Heart left ventricle (tissue), 7 donors: ENCODE measurements around a stretch of chr2.

GRCh38 chr2:234453281-234453744 lies 43.6 kb downstream of the ARL4C start:
- PRO-cap, 6 experiments, result no peak in any of the 6 experiments
- RAMPAGE, long total RNA, 2 experiments, result no peak in any of the 2 experiments
- RRBS, result no CpG with 5 or more reads among the region's 6 CpGs

GRCh38 chr2:234676174-234676467 lies 179.2 kb upstream of the ARL4C start:
- PRO-cap, 6 experiments, result no peak in any of the 6 experiments
- RAMPAGE, long total RNA, 2 experiments, result no peak in any of the 2 experiments
- RRBS, result no CpG with 5 or more reads among the region's 2 CpGs

GRCh38 chr2:234888326-234888994 lies 63.4 kb upstream of the SH3BP4 start:
- PRO-cap, 6 experiments, result no peak in any of the 6 experiments
- RAMPAGE, long total RNA, 2 experiments, result no peak in any of the 2 experiments
- RRBS, result no CpG with 5 or more reads among the region's 38 CpGs

- PRO-cap, 6 experiments, result peak in 2 of 6 experiments; most common minus-strand start chr2:235031540 (in 2)
- RAMPAGE, long total RNA, 2 experiments, result no peak in any of the 2 experiments
- RRBS, result no CpG with 5 or more reads among the region's 12 CpGs
Measured at GRCh38 chr2:235031306-235031982, 79.6 kb downstream of the SH3BP4 start.

DNA sequence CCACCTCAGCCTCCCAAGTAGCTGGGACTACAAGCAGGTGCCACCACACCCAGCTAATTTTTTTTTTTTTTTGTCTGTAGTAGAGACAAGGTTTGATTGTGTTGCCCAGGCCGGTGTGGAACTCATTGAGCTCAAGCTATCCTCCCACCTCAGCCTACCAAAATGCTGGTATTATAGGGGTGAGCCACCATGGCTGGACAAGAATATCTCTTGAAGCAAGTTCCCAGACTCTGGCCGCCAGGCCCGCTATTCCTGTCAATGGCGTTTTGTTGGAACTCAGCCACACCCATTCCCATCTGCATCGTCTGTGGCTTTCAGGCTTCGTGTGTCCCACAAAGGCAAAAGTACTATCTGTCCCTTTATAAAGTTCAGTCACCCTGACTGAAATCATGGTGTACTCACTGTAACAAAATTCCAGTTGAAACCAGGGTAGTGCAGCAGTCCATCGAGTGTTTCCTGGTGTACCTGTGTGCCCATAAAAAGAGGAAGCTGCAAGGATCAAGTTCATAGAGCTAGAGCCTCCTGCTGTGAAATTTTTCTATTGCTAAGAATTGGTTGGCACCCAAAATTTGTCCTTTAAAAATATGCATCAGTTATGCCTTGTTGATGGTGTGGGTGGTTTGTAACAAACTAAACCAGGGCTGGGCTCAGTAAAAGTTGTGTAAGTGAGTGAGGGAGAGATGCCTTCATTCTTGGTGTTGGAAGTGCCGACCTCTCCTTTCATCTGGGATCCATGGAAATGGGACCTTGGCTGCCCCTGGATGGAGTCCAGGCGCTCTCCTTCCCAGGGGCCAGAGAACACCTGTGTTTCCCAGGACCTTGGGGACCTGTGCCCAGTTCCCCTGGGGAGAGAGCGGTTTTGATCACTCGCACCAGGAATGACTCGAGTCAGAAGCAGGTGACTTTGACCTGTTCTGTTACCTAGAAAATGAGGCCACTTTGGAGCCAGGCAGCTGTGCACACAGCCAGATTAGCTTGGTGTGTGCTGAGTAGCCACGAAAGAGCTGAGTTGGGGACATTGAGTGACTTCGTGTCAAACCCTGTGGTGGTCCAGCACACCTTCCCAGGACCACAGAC lies 97.0 kb downstream of the SH3BP4 start:
- PRO-cap, 6 experiments, result peak in 2 of 6 experiments; most common plus-strand start position 62 of the sequence (in 1); most common minus-strand start position 212 of the sequence (in 1)
- RAMPAGE, long total RNA, 2 experiments, result no peak in any of the 2 experiments
- RRBS, result no CpG with 5 or more reads among the region's 14 CpGs

- PRO-cap, 6 experiments, result no peak in any of the 6 experiments
- RAMPAGE, long total RNA, 2 experiments, result no peak in any of the 2 experiments
- RRBS, result no CpG with 5 or more reads among the region's 17 CpGs
Measured at GRCh38 chr2:235374547-235375031, 119.3 kb upstream of the AGAP1 start.

DNA sequence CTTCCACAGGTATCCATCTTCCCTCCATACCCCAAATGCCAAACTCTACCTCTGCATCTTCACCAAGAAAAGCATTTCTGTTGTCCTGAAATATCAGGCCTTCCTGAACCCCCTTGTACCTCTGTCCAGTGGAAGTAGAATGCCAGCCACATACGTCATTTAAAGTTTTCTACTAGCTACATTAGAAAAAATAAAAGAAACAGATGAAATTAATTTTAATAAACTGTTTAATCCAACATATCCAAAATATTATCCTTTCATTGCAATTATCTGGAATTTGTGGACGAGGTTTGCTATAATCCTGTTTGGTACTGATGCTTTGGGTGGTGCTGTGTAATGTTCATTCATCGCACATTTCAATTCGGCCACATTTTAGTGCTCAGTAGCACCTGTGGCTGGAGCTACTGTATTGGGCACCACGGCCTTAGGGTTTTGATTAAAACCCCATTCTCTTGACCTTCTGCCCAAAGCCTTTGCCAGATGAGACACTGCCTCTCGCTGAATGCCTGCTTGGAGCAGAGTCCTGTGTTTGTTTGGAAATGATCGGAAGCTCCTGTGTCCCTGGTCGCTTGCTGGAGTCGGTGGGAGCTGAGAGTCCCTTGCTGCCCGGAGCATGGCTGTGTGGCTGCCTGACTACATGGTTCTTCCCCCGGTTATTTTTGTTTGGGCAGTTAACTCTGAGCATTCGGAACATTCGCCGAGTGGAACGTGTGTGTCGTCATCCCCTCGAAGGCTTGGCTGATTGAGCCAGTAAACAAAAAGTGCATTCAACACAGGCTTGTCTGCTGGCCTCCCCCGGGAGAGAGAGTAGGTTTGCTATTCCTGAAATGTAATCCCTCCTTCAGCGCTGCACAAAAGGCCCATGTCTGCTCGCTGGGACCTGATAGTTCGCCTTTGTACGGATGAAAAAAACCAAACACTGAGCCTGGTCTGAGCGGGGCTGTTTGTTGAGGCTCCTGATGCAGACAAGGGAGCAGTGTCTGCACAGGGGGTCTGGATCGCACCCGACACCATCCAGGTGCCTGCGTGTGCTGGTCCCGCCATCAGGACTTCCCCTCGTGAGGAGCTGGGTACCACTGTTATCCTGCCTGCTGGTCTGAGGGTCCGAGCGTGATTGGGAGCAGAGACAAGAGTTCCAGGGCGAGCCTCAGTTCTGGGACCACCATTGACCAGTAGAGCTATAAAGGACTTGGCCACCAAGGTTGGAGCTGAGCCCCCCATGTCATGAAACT lies 83.5 kb downstream of the AGAP1 start:
- PRO-cap, 6 experiments, result peak in 2 of 6 experiments; most common minus-strand start position 744 of the sequence (in 2)
- RAMPAGE, long total RNA, 2 experiments, result no peak in any of the 2 experiments
- RRBS, result 19% methylated on average over 2 of the region's 31 CpGs

DNA sequence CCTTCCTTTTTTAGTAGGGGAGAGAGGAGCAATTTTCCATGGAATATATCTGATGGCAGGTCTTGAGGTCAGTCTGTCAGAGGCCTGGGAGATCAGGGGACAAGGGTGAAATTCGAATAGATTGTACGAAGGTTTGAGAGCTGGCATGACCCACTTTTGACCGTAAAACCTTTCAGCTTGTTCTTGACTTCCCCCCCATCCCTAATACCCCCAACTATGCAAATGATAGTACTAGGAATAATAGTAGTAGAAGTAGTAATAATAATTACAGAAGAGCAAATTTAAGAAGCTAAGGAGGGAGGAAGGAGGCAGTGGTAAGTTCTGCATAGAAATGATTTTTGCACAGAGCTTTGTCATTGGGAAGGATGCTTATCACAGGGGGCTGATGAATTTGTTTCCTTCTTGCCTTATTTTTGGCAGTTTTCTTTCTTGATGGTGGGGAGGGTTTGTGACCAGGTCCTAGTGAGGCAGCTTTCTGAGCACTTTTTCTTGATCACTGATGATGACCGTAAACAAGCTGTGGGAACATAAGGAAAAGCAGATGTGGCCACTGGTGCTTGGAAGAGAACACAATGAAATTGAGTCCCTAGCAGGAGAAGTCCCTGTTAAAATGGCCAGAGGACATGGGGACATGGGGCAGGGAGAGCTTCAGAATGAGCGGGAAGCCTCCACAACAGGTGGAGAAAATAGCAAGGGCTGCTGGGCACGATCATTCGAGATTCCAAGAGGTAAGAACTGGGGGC lies 115.1 kb downstream of the AGAP1 start:
- PRO-cap, 6 experiments, result no peak in any of the 6 experiments
- RAMPAGE, long total RNA, 2 experiments, result no peak in any of the 2 experiments
- RRBS, result no CpG with 5 or more reads among the region's 7 CpGs

DNA sequence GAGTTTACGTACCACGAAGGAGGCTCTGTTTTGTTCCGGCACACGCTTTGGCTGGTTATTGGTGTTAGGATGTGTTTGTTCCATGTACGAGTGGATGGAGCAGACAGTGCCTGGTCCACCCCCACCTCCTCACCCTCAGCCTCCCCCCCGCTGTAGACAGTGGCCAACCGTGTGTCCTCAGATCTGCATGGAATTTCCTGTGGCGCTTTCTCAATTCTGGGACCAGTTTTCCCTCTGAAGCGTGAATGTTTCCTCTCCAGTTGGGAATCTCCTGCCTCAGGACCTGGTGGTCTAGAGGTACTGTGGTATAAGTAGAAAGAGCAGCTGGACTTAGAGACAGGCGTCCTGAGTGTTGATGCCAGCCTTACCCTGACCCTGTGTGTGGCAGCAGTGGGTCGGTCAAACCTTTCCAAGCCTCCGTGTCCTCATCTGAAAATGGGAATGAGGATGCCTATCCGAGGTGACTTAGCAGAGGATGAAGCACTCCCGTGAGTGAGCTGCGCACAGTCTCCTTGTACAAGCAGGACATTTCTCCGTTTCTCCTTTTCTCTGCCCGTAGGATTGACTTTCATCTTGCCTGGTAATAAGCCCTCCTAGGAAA lies 141.1 kb downstream of the AGAP1 start:
- PRO-cap, 6 experiments, result no peak in any of the 6 experiments
- RAMPAGE, long total RNA, 2 experiments, result no peak in any of the 2 experiments
- RRBS, result no CpG with 5 or more reads among the region's 17 CpGs

DNA sequence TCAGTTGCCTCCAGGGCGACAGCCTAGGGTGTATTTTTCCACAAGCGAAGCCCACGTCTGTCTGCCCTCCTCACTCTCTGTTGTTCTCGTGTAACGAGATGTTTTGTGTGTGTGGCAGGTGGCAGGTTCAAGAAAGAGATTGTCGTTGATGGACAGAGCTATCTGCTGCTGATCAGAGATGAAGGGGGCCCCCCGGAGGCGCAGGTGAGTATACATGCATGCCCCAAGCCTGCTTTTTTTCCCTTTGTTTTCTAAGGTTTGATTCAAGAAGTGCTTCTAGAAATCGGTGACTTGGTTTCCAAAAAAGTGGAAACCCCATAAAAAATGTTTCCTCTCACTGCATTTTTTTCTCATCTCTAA lies 247.0 kb downstream of the AGAP1 start:
- PRO-cap, 6 experiments, result no peak in any of the 6 experiments
- RAMPAGE, long total RNA, 2 experiments, result no peak in any of the 2 experiments
- RRBS, result no CpG with 5 or more reads among the region's 9 CpGs

GRCh38 chr2:235747349-235748251 lies 253.8 kb downstream of the AGAP1 start:
- PRO-cap, 6 experiments, result no peak in any of the 6 experiments
- RAMPAGE, long total RNA, 2 experiments, result no peak in any of the 2 experiments
- RRBS, result no CpG with 5 or more reads among the region's 29 CpGs

- PRO-cap, 6 experiments, result no peak in any of the 6 experiments
- RAMPAGE, long total RNA, 2 experiments, result no peak in any of the 2 experiments
- RRBS, result no CpG with 5 or more reads among the region's 17 CpGs
Measured at GRCh38 chr2:235832547-235833418, 335.4 kb downstream of the GBX2 start.

DNA sequence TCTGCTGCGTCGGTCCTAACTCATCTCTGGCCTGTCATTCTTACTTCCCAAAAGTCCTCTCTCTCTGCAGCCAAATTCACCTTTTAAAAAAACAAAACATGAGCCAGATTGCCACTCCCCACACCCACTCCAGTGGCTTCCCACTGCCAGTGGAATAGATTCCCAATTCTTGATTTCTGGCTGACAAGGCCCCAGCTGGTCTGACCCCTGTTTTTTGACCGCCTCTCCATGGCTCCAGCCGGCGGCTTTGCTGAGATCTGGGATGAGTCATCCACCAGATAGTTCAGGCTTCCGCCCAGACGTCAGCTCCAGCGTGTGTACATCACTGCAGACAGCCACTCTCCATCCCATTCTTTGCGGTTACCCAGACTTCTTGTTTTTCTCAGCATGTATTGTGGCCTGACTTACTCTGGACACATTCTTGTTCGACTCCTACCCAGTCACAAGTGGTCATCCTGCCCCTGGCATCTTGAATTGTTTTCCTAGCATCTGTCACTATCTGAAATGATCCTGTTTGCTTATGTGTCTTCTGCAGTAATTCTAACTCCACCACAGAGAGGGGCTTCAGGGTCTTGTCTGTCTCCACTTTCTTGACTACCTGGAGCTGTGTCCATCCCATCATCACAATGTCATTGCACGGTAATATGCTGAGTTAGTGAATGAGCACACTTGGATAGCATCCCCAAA lies 227.8 kb downstream of the GBX2 start:
- PRO-cap, 6 experiments, result peak in 1 of 6 experiments; most common minus-strand start position 249 of the sequence (in 1)
- RAMPAGE, long total RNA, 2 experiments, result no peak in any of the 2 experiments
- RRBS, result no CpG with 5 or more reads among the region's 11 CpGs

DNA sequence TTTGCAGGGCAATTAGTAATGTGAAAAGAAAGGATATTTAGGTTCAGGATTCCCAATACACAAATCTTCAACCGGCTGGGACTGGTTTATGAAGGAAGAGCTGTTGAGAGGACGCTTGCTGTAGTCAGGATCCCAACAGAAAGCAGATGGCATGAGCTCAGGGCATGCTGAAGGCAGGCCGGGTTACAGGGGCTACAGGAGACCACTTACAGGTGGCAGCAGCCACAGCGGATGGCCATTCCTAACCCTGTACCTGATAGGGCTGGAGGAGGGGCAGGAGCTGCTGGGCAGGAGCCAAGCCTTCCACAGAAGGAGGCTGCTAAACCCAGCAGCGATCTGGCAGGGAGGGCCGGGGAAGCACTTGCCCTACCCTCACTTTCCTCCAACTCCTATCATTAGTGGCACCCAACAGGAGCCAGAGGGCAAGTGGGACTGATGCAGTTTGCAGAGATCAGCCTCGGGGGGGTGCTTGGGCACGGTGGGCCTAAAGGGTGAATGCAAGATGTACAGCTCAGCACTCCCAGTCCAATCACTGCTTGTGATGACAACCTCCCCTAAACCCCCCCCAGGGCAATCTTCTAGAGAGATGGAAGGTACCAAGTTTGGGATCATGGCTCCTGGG lies 2.0 kb downstream of the ASB18 start:
- PRO-cap, 6 experiments, result peak in 3 of 6 experiments; most common plus-strand start position 331 of the sequence (in 1); most common minus-strand start position 338 of the sequence (in 2)
- RAMPAGE, long total RNA, 2 experiments, result no peak in any of the 2 experiments
- RRBS, result 20% methylated on average over 1 of the region's 8 CpGs

DNA sequence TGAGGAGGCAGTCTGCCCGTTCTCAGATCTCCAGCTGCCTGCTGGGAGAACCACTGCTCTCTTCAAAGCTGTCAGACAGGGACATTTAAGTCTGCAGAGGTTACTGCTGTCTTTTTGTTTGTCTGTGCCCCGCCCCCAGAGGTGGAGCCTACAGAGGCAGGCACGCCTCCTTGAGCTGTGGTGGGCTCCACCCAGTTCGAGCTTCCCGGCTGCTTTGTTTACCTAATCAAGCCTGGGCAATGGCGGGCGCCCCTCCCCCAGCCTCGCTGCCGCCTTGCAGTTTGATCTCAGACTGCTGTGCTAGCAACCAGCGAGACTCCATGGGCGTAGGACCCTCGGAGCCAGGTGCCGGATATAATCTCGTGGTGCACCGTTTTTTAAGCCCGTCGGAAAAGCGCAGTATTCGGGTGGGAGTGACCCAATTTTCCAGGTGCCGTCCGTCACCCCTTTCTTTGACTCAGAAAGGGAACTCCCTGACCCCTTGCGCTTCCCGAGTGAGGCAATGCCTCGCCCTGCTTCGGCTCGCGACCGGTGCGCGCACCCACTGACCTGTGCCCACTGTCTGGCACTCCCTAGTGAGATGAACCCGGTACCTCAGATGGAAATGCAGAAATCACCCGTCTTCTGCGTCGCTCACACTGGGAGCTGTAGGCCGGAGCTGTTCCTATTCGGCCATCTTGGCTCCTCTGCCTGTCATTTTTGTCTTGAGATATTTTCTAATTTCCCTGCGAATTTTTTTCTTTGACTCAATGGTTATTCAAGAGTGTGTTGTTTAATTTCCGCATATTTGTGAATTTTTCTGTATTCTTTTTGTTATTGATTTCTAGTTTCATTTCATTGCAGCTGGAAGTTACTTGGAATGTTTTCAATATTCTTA lies 118.0 kb downstream of the IQCA1 start:
- PRO-cap, 6 experiments, result no peak in any of the 6 experiments
- RAMPAGE, long total RNA, 2 experiments, result no peak in any of the 2 experiments
- RRBS, result no CpG with 5 or more reads among the region's 38 CpGs

DNA sequence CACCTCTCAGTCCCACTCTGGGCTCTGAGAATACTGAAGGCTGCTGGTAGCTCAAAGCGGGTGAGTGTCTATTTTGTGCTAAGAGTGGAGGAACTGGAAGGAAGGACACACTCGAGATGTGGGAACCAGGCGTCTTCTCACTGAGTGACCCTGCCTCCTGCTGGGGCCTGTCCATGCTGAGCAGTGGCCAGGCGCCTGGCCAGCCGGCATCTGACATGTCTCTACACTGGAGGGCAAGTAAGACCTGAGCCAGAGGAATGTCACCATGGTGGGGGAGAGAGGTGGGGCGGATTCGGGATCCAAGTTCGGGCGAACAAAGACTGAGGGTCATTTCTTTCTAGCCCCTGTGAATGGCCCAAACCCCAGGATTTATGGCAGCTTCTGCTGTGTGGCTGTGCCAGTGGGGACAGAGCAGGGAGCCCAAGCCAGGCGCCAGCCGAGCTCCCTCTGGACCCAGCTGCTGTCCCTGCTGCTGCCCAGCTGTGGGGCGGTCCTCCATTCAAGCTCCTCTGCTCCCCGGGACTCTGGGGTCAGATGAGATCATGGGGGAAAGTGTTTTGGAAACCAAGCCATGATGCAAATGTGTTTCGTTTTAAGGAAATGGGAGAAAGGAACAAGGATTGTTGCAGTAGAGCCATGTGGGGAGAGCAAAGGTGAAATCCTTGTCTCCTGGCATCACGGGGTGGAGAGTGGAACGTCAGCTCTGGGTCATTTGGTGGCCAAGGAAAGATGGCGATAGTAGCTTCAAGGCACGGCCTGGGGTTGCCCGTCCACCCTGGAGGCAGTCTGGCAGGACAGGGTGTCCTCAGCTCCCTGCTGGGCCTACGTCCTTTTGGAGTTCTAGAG lies 8.0 kb downstream of the ACKR3 start:
- PRO-cap, 6 experiments, result peak in 3 of 6 experiments; most common minus-strand start position 212 of the sequence (in 3)
- RAMPAGE, long total RNA, 2 experiments, result no peak in any of the 2 experiments
- RRBS, result no CpG with 5 or more reads among the region's 20 CpGs

DNA sequence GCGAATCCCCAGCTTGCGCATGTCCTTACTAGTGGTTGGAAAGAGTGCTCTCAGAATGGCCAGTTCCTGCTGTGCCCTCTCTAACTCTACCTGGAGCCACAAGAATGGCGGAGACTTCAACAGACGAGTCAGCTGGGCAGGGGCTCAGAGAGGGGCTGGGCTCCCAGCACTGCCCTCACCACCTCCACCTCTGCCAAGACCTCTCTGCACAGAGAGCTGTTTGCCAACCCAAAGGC lies 13.2 kb downstream of the ACKR3 start:
- PRO-cap, 6 experiments, result peak in 1 of 6 experiments; most common plus-strand start position 126 of the sequence (in 1)
- RAMPAGE, long total RNA, 2 experiments, result no peak in any of the 2 experiments
- RRBS, result no CpG with 5 or more reads among the region's 4 CpGs

DNA sequence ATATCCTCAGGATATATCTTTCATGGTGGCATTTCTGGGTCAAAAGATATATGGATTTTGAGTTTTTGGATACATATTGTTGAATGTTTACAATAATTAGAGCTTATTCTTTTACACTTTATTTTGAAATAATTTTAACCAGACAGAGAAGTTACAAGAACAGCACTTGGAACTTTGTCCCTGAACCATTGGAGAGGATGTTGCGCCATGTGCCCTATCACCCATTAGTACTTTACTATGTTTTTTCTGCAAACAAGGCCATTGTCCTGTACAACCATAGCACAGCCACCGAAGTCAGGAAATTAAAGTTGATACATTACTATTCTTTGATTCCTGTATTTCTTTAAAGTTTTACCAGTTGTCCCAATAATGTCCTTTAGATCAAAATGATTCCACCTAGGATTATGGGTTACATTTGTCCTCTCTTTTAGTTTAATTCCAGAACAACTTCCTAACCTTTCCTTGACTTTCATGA lies 188.8 kb downstream of the ACKR3 start:
- PRO-cap, 6 experiments, result no peak in any of the 6 experiments
- RAMPAGE, long total RNA, 2 experiments, result no peak in any of the 2 experiments
- RRBS, result no CpG with 5 or more reads among the region's 2 CpGs

- PRO-cap, 6 experiments, result no peak in any of the 6 experiments
- RAMPAGE, long total RNA, 2 experiments, result no peak in any of the 2 experiments
- RRBS, result no CpG with 5 or more reads among the region's 16 CpGs
Measured at GRCh38 chr2:236969781-236970610, 115.7 kb upstream of the COPS8 start.

DNA sequence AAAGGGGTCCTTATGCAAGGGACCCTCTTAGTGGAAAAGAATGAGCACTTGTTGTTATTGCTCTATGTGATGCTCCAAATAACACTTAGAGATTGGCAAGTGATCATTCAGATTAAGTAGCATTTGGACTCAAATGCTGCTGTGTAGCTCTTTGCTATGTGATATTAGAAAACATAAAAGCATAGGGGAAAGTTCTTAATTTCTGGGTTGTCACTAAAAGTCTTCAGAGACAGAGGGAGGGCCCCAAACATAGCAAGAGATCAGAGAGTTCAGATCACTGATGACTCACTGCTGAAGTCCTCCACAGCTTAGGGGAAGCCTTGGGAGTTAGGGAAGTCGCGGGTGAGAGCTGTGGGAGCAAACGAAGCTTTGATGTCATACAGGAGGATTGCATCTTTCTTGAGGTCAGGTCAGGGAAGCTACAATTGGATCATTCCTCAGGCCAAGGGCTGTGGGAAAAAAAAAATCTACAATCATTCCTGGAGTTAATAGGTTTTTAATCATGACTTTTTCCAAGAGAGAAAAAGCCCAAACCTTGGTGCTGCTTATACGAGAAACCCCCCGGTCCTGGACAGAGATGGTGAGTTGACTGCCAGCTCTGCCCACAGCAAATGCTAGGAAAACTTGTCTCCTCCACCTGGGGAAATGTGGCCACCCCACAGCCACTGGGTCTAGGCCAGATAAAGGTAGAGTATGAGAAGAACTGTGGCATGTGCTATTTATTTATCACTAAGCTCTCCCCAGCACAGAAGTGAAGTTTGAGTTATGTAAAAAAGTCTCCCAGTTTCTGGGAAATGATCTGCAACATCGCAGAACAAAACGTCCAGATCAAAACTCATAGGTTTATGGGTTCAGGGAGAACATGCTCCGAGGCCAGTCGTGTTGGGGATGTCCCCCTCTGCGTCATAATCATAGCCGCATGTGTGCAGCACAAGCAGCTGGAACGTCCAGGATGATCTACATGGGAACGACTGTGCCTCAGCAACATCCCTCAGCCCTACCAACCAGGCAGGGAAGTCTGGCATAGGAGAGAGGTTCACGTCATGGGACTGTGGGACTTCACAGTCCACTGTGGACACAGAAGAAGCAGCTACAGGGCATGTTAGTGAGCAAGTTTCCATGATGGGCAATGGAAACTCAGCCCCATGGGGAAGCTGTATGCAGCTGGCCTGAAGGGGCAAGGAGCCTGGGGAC lies 96.4 kb downstream of the COPS8 start:
- PRO-cap, 6 experiments, result no peak in any of the 6 experiments
- RAMPAGE, long total RNA, 2 experiments, result no peak in any of the 2 experiments
- RRBS, result no CpG with 5 or more reads among the region's 14 CpGs